Placental pericyte (primary cell): ENCODE results near the genes TTN, CWC22, UBE2E3 and DNAJC10.

DNA sequence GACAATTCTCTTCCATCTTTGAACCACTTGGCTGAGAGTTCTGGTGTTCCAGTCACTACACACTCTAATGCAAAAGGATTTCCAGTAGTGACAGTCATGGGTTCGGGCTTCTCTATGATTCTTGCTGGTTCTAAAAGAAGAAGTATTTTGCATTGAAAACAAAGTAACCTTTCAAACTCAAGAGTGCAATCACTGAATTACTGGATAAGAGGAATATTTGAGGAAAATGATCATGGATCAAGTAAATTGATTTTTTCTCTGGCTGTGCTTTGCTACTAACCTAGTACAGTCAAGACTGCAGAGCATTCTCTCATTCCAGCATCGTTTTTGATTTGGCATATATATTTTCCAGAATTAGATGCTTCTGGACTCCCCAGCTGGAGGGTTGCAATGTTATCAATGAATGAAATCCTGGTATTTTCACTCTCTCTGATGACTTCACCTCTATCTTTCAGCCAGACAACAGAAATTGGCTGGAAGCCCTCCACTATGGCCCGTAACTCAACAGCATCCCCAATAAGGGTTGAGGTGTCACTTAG, 87.5 kb downstream of the TTN start:
- CAGE, long polyA plus RNA = no peak

DNA sequence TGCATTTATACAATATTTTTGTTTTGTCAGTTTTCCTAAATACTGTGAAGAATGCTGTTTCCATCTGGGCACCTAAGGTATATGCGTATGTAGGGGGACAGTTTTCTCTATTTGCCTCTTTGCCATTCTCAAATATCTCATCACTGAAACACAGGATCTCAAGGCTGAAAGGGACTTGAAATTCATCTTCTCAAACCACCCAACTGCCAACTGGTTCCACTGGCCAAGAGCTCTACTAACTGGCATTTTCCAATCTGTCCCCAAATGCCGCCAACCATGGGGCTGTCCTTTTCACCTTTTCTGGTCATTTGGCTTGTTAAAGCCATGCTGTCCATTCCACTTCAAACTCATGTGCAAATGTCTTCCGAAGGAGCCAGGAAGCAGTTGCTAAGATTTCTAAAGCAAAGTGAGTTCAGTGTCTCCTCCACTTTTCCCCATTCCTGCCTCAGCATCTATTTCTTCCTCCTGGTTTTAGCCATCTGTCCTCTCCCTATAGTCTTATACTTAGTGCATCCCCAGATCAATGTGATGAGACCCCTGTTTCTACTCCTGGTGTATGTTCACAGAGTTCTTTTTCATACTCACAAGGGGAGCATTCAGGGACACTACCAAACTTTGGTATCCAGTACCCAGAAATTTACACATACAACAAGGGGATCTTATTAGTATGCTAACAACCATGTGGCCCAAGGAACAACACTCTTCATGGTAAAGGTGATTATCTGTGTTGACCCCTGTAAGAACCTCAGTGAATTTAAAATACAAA, 14.4 kb downstream of the TTN start:
- CAGE, long polyA plus RNA = no peak

- CAGE, long polyA plus RNA = no peak
These were observed at the start of gene TTN for GRCh38 chr2:178807011-178808089. TSS of gene TTN (minus strand) at chr2:178807423.

GRCh38 chr2:178892210-178892435, 84.9 kb upstream of the TTN start:
- CAGE, long polyA plus RNA = no peak

GRCh38 chr2:179140588-179141444, 90.9 kb upstream of the CCDC141 start:
- CAGE, long polyA plus RNA = no peak

GRCh38 chr2:179227672-179228256, 36.9 kb downstream of the SESTD1 start:
- CAGE, long polyA plus RNA = no peak

DNA sequence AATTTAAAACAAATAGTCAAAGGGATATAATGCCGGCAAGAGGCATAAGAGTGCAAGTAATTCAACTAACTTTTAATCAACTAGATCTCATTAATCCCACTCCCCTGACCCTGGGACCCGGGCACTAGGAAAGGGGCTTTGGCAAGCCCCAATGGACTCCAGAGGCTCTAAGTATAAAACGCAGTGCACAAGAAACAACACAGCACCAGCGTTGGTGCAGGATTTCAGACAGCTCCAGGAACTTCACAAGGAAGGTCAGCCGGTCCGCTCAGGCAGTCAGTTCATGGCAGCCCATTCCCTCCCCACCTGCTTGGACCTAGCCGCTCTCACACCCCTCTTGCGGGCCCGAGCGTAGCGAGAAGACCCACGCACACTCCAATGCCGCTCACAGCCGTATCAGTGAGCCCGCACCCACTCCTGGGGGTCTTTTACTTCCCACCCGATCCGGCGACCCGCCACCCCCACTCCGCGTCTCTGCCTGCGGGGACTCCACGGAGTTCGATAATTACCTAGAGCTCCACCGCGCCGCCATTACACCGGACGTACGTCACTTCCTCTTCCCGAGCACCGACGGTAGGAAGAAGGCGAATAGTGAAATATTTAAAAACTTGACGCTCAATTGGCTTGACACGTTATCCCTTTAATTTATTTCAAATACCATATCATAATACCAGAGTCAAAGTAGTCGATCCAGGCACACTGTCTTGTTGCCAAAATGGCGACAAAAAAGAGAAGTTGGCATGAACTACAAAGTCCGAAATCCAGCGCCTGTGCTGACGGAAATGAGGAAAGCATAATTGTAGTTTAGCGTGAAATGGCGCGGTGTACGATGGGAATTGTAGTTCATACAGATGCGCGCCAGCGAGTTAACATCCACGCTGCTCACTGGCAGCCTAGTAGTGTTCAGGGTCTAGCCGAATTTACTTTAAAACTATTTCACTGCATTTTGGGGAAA, at the start of gene CWC22:
Gene CWC22, minus strand, starts transcription at position 737 of the 955 bp plus-strand sequence.
- CAGE, long polyA plus RNA = no peak

DNA sequence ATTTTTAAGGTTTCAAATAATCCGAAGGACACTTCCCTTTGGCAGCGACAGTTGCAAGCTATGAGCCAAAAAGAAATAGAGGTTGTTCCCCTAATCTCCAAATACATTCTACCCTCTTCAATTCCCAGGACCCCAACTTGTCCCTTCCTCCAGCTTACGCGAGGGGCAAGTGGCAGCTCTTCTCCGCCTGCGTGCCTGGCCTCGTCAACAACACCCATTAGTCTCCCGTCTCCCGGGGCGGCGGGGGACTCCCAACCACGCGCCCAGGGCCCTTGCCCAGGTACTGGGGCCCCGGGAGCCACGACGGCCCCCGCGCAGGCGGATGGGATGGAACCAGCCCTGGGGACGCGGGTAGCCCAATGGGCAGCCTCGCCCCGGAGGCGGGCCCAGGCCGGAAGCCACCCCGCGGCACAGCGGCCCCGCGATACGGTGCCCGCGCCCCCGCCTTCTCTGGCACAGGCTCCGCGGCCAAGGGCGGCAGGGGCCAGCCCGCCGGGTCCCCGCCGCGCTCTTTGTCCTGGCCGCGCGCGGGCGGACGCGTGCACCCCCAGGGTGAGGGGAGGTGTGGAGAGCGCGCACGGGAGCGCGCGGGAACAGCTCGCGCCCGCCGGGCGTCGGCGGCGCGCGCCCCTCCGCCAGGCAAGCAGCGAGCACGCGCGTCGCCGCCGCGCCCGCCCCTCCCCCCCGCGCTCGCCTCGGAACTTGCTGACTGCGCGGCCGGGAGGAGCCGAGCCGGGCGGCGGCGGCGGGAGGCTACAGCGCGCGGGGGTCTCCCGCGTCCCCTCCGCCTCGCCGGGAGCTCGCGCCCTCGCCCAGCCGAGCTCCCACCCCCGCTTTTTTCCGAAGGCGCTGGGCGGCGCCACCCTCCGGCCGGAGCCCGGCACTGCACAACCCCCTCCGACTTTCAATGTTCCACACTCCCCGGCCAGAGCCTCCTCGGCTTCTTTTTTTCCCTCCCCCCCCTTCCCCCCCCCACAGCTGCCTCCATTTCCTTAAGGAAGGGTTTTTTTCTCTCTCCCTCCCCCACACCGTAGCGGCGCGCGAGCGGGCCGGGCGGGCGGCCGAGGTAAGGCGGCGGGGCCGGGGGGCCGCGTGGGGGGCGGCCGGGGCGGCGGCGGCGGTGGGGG, at the start of gene UBE2E3:
Gene UBE2E3, plus strand, starts transcription at position 698 of the 1,127 bp plus-strand sequence.
- CAGE, long polyA plus RNA = no peak

DNA sequence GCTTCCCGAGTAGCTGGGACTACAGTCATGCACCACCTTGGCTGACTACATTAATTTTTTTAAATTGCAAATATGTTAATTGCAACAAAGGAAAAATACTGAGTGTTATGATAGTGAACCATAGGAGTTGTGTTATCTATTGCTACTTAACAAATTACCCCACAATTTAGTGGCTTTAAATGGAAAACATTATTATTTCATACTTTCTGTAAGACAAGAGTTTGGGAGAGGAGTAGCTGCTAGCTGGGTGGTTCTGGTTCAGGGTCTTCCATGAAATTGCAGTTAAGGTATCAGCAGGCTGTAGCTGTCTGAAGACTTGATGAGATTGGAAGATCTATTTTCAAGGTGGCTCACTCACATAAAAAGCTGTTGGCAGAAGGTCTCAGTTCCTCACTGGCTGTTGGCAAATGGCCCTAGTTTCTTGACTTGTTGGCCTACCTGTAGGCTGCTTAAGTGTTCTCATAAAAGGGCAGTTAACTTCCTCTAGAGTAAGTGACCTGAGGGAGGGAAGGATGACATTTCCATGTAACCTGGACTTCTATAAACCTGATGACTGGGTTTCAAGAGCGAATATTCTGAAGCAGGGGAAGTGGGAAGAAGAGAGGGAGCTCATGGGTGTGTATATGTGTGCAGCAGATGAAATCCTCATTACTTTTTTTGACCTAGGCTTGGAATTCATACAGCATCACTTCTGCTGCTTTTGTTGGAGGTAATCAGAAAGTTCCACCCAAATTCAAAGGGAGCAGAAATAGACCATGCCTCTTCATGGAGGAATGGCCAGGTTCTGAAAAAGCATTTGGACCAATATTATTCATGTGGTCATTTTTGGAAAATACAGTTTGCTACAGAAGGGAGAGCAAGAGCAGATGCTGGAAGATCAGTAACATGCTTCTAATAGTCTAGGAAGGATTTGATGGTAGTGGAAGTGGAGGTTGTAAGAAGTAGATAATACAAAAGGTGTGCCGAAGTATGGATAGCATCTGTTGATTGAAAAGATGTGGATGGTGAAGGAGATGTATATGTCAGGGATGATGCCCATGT, 33.0 kb downstream of the UBE2E3 start:
- CAGE, long polyA plus RNA = no peak

DNA sequence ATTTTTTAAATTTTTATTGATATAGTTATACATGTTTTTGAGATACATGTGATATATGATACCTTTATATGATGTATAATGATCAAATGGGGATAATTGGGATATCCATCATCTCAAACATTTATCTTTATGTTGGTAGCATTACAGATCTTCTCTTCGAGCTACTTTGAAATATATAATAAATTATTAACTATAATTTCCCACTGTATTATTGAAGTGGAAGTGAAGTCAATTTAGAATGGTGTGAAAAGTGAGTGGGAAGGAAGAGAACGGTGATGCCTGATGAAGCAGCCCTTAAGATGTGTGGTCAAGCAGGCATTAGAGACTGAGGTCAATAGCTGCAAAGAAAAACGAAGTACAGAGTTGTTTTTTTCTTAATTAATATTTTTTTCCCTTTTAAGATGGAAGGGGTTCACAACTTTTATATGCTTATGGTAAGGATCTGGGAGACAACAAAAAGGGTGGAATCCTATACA, 34.3 kb downstream of the UBE2E3 start:
- CAGE, long polyA plus RNA = no peak

GRCh38 chr2:181307450-181307962, 149.7 kb upstream of the ITGA4 start:
- CAGE, long polyA plus RNA = no peak

DNA sequence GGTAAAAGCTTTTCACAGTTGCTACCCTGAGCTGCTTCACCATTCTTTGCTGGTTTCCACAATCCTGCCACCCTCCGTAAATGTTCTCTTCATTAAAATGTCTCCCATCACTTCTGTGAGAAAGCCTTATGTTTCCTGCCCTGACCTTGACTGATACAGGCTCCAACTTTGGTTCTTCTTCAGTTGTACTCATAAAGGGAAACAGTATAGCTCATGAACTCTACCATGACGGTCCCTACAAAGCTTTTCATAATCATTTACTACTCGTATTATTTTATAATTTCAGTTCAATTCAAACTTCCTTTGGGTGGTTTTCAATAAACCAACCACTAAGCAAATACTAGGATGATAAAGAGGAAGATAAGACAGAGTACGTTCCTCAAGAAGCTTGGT, 62.1 kb upstream of the ITGA4 start:
- CAGE, long polyA plus RNA = no peak

- CAGE, long polyA plus RNA = no peak
These were observed 87.6 kb upstream of the ITPRID2 start for GRCh38 chr2:181803883-181804464.

- CAGE, long polyA plus RNA = no peak
These were observed 1.6 kb downstream of the ITPRID2 start for GRCh38 chr2:181893002-181893582.

DNA sequence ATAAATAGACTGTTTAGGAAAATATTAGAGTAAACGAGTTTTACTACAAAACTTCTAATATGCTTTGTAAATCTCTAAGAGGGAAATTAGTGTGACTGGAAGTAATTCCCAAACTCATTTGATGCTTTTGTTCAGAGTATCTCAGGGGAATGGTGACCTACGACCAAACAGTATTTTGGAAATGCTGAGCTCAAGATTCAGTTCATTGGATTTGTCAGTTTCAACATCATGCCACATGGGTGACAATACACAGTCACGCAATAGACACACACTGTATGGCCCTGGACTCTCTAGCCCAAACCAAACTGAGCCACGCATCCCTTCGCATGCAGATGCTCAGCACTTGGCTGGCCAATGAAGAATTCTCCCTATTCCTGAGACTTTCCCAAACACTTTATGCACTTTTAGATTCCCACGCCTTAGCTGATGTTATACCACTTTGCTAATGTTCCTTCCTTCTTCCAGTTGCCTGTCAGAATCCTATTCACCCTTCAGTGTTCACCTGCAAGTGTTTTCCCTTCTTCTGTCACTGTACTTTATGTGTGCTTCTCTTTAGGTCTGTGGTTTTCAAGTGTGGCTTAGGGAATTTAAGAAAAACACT, 10.0 kb downstream of the PDE1A start:
- CAGE, long polyA plus RNA = no peak

DNA sequence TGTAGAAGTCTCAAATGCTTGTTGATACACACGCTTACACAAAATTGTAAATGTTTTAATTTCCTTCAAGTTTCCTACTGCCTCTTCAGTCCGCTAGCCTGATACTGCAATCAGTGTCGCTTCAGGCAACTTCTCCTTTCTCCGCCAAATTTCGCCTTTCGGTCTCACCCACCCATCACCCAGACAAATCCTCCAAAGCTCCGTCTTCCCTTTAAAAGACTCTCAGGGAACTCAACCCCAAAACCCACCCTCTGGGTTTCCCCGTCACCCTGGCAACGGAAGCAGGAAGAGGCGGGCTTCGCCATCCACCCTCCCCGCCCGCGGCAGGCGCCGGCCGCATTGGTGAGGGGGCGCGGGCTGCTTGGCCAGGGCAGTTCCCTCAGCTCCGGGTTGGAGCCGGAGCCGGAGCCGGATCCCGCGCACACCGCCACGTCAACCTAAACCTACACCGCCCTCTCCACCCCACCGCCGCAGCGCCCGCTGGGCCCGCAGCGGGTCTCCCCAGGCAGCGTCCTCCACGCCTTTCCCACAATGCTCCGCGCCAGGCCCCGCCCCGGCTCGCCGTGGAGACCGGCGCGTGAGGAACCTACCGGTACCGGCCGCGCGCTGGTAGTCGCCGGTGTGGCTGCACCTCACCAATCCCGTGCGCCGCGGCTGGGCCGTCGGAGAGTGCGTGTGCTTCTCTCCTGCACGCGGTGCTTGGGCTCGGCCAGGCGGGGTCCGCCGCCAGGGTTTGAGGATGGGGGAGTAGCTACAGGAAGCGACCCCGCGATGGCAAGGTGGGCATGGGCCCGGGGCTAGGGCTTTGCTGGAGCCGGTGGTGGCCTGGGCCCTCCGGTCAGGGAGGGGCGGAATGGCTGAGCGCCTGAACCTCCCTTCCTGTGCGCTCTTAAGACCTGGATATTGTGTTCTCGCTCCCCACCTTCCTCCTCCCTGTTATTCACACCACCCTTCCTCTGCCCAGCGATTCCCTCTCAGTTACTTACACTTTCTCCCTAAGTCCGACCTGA, at the start of gene DNAJC10:
Gene DNAJC10, plus strand, starts transcription at position 553 of the 1,010 bp plus-strand sequence.
- CAGE, long polyA plus RNA = no peak

DNA sequence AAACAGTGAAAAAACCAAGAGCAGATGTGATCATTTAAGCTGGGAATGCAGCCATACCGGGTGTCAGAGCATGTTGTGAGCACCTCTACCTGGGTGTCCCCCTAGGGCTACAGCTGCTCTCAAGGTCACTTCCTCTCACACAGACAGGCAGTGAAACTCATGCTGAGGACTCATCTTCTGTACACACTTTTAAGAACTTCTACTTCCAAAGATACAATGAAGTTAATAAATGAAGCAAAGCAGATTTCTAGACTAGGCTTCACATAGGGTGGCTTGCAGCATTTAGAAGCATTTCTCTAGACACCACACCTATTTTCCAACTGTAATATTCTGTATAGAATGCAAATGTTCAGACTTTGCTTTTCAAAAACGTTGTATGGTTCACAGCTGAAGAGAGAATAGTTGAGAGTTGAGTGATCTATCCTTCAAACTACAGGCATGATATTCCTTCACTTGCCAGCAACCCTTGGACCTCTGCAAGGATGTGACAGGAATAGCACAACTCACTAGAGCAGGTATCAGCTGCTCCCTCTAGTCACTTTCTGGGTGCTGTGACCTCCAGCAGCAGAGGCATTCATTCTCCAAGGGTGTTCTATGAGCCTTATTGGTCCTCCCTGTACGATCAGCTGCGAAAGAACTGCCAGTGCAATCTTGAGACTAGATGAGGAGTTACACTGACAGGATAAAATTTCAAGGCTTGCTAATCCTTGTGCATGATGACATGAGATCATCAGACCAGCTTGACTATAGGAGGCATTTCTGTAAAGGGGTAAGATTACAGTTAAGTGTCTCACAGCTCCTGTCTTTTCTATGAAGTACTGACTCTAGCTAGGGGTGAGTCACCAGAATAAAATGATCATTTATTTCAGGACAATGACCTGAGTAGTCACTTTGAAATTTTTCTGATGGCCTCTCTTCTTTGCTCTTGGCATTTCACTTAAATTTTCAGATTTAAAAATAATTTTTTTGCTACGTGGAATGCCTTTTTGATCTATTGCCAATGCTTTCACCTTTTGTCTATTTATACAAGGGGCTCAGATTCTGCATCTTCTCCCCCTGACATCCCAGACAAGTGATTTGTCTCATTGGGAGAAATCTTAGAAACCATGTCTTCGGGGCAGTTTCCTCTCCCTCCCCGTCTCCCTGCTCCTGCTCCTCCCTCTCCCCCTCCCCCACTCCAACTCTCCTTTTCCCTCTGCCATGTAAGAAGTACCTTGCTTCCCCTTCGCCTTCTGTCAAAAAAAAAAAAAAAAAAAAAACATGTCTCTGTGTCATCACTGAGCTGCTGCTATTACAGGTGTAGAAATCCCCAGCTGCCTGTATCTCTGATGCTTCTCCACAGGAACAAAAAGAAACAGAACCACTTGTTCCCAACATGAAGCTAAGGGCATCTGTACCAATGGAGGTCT, 49.0 kb upstream of the FRZB start:
- CAGE, long polyA plus RNA = no peak

- CAGE, long polyA plus RNA = no peak
These were observed 18.3 kb downstream of the NCKAP1 start for GRCh38 chr2:183019655-183020569.

- CAGE, long polyA plus RNA = no peak
These were observed 14.2 kb upstream of the FAM171B start for GRCh38 chr2:186679476-186680268.

GRCh38 chr2:186694777-186695167, 912 bp downstream of the FAM171B start:
- CAGE, long polyA plus RNA = no peak